Urinary bladder (tissue), 3 donors: ENCODE data around the genes LRTM1 and SPATA12.

GRCh38 chr3:53269782-53270788 lies 14.3 kb upstream of the TKT start:
- PRO-cap = bidirectional peak, plus-strand start at chr3:53270326, minus-strand start at chr3:53270032
- RAMPAGE, long total RNA = no peak

- PRO-cap = no peak
- RAMPAGE, long total RNA = no peak
Measured at GRCh38 chr3:53335781-53336171, 11.6 kb downstream of the DCP1A start.

DNA sequence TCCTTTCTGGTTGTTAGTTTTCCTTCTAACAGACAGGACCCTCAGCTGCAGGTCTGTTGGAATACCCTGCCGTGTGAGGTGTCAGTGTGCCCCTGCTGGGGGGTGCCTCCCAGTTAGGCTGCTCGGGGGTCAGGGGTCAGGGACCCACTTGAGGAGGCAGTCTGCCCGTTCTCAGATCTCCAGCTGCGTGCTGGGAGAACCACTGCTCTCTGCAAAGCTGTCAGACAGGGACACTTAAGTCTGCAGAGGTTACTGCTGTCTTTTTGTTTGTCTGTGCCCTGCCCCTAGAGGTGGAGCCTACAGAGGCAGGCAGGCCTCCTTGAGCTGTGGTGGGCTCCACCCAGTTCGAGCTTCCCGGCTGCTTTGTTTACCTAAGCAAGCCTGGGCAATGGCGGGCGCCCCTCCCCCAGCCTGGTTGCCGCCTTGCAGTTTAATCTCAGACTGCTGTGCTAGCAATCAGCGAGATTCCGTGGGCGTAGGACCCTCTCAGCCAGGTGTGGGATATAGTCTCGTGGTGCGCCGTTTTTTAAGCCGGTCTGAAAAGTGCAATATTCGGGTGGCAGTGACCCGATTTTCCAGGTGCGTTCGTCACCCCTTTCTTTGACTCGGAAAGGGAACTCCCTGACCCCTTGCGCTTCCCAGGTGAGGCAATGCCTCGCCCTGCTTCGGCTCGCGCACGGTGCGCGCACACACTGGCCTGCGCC lies 23.3 kb upstream of the DCP1A start:
- PRO-cap = no peak
- RAMPAGE, long total RNA = no peak

GRCh38 chr3:53371191-53371464 lies 23.8 kb upstream of the DCP1A start:
- PRO-cap = no peak
- RAMPAGE, long total RNA = no peak

- PRO-cap = no peak
- RAMPAGE, long total RNA = no peak
Measured at GRCh38 chr3:53477891-53478842, 16.2 kb upstream of the CACNA1D start.

DNA sequence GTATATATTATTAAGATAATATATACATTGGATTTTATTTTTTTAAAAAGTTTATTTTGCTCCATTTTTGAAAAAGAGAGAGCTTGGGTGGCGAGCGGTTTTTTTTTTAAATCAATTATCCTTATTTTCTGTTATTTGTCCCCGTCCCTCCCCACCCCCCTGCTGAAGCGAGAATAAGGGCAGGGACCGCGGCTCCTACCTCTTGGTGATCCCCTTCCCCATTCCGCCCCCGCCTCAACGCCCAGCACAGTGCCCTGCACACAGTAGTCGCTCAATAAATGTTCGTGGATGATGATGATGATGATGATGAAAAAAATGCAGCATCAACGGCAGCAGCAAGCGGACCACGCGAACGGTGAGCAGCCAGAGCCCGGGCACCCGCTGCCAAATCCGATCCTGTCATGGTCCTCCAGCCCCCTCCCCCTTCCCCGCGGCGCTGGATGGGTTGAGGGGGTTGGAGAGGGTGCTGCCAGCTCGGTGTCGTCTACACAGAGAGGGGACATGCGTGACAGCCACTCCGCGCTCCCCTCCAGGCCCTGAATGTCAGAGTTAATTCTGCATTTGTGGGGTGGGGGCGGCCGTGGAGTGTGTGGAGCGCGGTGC lies 569 bp downstream of the CACNA1D start:
- PRO-cap = unidirectional peak, minus-strand start at position 104 of the sequence
- RAMPAGE, long total RNA = no peak

- PRO-cap = no peak
- RAMPAGE, long total RNA = no peak
Measured at GRCh38 chr3:53844170-53845345, 1.7 kb downstream of the CHDH start.

- PRO-cap = no peak
- RAMPAGE, long total RNA = no peak
Measured at GRCh38 chr3:54359103-54359555, 236.8 kb downstream of the CACNA2D3 start.

DNA sequence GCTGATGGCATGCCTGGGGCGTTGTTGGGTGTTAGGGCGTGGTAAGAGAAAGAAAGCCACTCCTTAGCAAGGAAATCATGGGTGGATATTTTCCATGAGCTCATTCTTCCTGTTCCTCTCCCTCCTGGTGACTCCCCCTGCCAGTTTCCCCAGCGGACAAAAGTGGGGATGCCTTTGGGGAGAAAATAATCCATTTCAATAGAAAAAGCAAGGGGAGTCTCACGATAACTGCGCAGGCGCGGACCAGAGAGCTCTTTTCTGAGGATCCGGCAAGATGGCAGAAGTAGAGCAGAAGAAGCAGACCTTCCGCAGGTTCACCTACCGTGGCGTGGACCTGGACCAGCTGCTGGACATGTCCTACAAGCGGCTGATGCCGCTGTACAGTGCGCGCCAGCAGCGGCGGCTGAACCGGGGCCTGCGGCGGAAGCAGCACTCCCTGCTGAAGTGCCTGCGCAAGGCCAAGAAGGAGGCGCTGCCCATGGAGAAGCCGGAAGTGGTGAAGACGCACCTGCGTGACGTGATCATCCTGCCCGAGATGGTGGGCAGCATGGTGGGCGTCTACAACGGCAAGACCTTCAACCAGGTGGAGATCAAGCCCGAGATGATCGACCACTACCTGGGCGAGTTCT lies 301.8 kb downstream of the LRTM1 start:
- PRO-cap = no peak
- RAMPAGE, long total RNA = no peak

GRCh38 chr3:54927849-54928203 lies at the start of gene LRTM1:
TSS of gene LRTM1 (minus strand) at chr3:54928059.
- PRO-cap = no peak
- RAMPAGE, long total RNA = no peak

- PRO-cap = no peak
- RAMPAGE, long total RNA = start-site peak on the plus strand at chr3:54968173-54968210, 15 and 10 reads in 2 replicates
Measured at GRCh38 chr3:54967698-54968579, 40.1 kb upstream of the LRTM1 start.

DNA sequence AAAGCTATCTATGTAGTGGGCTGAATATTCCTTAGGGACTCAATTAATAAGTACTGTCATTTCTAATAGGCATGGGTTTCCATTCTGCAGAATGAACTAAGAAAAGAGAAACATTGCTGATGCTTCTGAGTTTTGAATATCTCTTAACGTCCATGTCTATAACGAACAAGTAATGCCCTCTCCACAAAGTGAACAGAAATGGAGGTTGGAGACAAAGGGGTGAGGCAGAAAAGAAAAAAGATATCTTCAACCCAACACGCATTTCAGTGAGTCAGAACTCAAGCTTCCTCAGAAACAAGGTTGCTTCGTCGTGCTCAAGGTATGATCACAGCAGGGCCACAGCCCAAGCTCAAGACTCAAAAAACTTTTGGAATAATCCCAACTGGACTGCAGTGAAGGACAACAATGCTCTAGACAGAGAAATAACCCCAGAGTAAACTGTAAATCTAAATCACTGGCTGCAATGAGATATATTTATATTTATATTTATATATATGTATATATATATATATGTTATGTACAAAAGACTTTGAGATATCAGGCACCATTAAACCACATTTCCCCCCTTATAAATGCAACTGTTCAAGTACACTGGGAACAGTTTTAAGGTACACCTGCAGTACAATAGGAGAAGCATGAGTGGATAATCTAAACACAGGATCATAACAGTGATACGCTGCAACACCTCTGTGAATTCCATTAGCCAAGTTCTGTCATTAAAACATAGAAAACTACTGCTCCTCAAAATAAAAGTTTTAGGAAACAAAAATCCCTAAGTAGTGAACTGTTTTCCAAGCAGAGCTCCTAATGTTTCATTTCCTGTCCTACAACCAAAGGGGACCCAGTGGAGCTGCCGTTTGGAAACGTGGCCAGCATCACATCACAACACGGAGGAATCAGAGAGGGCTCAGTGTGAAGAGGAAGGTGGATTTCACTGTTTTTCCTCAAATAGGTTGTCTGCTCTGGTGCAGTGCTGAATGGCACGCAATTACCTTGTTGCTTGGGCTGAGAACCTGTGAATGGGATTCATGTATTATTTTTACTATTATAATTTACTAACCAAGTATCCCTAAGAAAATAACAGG lies 18.6 kb downstream of the WNT5A start:
- PRO-cap = no peak
- RAMPAGE, long total RNA = no peak

DNA sequence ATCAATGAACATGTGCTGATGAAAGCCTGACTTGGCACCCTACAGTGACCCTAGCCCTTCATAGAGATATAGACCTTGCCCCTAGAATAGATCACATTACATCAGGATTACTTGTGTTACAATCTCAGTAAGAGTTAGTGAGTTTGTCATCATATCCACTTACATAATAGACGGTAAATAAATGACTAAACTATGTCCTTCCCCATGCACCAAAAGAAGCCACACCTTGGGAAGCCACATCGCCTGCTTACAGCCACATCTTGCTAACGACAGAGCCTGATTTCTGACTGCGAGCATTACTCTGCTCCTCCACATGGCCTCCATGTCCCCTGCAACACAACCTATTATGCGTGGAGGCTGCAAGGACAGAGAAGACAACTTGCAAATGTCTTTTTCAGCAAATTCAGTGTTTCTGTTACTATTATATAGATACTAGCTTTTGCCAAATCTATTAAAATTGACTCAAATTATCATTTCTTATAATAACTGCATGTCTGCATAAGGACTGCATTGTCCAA lies 110.7 kb upstream of the WNT5A start:
- PRO-cap = no peak
- RAMPAGE, long total RNA = no peak

DNA sequence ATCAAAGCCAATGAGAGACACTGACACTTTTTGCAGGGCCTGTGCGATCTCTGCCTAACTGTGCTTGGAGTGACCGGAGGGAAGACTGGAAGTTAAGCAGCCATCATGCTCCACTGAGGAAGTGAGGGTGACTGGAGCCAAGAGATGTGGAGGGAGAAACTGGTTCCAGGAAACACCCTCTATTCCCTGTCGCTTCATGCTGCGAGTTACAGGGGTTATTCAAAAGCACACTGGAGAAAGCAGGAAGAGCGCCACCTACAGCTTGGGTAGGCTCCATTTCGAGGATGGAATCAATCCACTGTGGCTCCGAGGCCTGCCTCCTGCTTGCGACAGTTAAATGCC lies 122.2 kb upstream of the WNT5A start:
- PRO-cap = no peak
- RAMPAGE, long total RNA = no peak

DNA sequence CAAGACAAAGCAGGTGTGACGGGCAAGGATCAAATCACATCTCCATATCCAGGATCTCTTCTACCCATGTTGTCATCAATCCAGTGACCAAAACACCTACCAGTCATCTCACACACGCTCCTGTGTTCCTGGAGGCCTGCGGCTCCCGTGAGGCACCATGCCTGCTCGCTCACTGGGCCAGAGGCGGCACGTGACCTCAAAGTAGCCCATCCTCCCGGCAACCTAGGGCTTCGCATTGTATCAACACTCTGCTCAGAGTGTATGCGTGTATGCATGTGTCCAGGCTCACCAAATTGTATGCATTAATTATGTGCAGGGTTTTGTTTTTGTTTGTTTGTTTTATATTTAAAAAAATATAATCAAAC lies 59.3 kb downstream of the ERC2 start:
- PRO-cap = no peak
- RAMPAGE, long total RNA = no peak

DNA sequence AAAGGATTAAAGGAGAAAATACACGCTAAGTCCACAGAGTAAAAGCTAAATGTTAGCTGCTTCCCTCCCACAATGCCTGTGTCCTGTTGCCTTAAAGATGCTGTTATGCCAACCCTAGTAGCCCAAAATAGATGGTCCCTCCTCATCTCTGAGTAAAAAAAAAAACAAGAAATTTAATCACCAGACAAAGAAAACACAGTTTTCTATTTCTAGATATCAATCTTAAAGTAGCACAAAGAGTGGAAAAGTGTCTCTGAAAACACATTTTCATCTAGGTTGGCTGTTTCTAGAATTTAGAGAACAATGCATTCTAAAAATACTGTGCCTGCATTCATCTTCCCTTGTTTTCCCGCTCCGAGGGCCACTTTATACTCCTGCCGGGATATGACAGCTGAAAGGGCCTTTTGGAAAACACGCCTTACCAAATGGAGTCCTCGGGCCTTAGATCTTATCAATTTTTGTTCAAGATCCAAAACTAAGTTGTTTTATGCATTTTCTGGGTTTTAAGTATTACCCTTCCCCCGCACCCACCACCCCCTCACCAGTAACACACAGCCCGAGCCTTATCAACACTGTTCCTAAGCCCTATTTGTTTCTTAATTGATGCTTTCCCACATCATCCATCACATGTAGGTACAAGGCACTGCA lies 47.9 kb upstream of the ARHGEF3 start:
- PRO-cap = no peak
- RAMPAGE, long total RNA = no peak

GRCh38 chr3:57029716-57030365 lies 30.6 kb upstream of the SPATA12 start:
- PRO-cap = no peak
- RAMPAGE, long total RNA = no peak

DNA sequence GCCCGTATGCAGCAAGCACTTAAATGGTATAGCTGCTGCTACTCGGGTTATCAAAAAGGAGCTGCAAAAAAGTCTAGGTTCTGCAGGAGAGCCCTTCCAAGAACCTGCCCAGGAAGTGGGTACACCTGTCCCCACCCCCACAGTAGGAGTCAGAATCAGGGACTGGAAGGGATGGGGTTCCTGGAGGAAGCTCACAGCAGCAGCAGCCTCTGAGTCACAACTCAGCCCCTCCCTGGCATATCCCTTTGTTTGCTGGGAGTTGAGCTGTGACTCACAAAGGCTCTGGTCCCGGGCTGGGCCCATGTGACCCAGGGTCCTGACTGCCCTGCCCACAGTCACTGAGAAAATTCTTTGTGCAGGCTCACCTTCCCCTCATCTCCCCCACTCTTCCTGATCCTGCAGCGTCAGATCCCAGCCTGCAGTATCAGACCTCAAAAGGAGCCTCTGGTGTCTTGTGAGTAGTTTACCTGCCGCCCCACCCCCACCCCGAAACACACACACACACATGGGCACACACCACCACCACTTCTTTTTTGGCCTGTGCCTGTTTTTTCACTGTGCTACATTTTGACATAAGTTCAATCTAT lies at the start of gene SPATA12:
TSS of gene SPATA12 (plus strand) at position 332 of the 587 bp plus-strand sequence.
- PRO-cap = bidirectional peak, plus-strand start at position 344 of the sequence, minus-strand start at position 218 of the sequence
- RAMPAGE, long total RNA = no peak

GRCh38 chr3:57078085-57079147 lies 18.0 kb downstream of the SPATA12 start:
- PRO-cap = unidirectional peak, minus-strand start at chr3:57078784
- RAMPAGE, long total RNA = no peak

GRCh38 chr3:57130650-57131544 lies 34.3 kb downstream of the IL17RD start:
- PRO-cap = no peak
- RAMPAGE, long total RNA = no peak